ENCODE measurements around the gene CMTM5.

DNA sequence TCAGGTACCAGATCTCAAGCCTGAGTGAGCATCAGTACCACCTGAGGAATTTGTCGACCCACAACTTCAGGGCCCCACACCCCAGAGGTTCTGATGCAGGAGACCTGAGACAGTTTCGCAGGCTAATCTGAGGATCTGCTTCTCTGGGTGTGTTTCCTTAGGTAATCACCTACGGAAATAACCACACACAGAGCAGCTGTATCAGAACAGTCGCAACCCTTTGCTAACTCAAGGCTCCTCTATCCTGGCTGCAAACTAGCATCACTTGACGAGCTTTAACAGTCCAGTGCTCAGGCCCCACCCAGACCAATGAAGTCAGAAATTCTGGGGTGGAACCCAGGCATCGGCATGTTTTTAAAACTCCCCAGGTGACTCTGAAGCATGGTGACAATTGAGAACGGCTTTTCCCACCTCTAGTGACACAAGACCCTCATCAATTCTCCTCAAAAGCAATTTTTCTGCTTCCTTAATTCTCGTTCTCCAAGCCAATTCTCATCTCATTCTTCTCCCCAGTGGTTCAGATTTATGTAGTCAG lies 20.7 kb downstream of the SLC7A7 start:
- RRBS, 2 experiments, result no CpG with 5 or more reads among the region's 8 CpGs

DNA sequence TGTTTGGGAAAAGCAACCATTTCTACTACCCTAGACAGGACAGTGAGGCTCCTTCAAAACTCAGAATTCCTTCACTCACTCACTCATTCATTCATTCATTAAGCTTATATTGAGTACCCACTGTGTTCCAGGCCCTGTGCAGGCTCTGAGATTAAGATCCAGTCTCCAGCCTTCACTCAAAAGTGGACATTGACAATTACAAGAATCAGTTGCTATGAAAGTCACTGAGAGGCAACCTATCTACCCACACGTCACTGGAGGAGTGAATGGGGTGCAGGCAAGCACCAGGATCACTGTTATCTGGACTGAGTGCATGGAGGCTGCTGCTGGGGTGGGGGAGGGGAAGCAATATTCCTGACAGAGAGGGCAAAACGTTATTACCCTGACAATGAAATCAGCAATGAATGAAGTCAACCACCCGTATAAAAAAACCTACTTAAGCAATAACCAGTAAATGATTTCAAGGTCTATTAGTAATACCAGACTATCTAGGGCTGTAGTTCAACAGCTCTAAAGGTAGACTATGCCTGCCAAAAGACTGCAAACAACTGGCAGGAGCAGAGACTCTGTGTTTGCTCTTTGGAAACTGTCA lies 17.8 kb downstream of the SLC7A7 start:
- RRBS, 2 experiments, result no CpG with 5 or more reads among the region's 3 CpGs

DNA sequence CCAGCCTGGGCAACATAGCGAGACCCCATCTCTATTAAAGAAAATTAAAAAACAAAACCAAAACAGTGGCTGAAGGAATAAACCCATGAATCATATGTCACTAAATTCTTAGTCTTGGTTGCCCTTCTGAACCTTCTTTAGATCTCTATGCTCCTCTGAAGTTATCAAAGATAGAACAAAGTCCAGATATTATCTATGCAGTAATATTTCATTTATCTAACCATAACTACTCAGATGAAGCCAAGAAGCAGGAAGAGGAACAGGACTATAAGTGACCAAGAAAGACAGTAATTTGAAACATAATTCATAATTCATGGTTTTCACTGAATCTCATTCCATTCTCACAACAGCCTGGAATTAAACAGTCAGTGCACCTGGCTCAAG lies 6.6 kb downstream of the SLC7A7 start:
- RRBS, 2 experiments, result no CpG with 5 or more reads among the region's 1 CpG

- RRBS, 2 experiments, result no CpG with 5 or more reads among the region's 12 CpGs
Measured at GRCh38 chr14:22821047-22821672, 5.9 kb upstream of the SLC7A7 start.

DNA sequence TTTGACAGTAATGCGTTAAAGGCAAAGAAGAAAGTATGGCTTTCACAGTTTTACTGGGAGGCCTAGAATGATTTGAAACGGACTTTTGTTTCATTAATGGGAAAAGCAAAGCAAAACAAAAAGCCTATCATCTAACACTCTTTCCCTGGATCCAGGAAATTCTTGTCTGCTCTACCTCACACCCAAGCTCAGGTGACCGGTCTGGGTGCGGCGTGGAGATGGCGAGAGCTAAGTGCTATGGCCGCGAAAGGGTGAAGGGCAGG lies 6.4 kb upstream of the SLC7A7 start:
- RRBS, 2 experiments, result no CpG with 5 or more reads among the region's 8 CpGs

- RRBS, 2 experiments, result no CpG with 5 or more reads among the region's 21 CpGs
Measured at GRCh38 chr14:22846367-22847585, 10.4 kb downstream of the MMP14 start.

DNA sequence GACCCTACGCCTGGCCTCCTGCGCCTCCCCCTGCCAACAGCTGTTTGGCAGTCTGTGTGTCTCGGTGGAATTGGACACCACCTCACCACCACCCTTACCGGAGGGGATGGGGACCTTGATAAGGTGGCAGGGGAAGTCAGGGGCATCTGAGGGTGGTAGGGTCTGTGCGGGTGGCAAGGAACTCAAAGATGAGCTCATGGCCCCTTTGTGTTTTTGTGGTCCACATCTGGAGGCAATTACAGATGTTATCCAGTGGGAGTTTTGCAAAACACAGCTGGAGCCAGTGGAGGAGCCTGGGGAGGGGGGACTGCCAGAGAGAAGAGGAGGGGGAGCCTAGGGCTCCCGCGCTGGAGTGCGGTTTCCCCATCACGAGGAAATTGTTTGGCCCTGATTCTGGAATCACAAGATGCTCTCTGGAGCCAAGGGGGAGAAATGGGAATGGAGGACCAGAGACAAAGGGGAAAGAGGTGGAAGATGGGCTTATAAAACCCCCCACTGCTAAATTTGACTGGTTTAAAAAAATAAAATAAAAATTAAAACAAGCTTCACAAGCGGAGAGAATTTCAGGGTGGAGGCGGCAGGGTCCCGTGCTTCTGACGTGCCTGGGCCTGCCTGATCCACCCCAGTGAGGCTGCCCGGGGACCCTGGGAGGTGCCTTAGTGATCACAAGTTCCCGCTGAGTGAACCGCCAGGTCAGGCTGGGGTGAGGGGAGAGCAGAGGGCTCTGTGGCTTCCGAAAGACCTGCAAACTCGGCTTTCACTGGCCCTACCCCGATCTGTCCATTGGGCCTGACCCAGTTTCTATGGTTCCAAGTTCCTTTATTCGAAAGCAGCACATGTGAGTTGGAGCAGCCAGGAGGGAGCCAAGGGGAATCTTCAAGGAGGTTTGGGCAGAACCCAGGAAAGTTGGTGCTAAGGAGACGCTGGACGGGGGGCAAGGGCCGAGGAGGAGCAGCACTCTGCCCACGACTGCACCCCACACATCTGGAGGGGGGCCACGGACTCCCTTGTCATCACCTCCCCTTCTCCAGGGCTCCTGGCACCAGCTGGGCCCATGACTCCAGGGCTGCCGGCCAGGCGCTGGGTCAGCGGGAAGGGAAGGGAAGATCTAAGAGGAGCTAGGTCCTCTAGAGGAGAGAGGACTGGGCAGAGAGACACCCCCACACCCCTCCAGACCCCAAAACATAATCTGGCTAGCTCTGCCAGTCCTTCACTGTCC lies 12.7 kb downstream of the MMP14 start:
- RRBS, 2 experiments, result no CpG with 5 or more reads among the region's 28 CpGs

- RRBS, 2 experiments, result no CpG with 5 or more reads among the region's 16 CpGs
Measured at GRCh38 chr14:22852629-22853527, 16.5 kb downstream of the MMP14 start.

DNA sequence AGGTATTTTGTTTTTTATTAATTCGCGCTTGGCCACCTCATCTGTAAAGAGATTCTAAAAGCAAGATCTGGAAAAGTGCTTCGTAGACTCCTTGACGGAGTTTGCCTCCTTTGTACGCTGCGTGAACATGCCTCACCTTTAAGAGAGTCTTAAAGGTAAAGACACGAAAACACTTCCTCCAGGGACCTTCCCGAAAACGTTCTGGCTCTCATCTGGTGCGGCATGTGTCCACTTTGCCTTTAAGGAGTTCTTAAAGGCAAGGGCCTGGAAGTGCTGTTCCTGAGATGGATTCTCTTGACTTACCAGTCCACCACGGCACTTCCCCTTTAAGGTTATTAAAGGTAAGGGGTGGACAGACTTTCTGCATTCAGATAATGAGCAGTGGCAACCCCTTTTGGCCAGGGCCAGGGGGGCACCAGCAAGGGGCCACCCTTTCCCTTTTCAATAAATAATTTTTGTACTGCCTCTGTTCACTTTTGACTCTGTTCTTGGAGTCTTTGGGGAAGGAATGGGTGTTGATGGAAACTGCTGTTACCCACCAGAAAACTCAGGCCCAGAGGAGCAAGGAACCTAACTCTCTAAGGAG lies 4.3 kb downstream of the REM2 start:
- RRBS, 2 experiments, result no CpG with 5 or more reads among the region's 11 CpGs

DNA sequence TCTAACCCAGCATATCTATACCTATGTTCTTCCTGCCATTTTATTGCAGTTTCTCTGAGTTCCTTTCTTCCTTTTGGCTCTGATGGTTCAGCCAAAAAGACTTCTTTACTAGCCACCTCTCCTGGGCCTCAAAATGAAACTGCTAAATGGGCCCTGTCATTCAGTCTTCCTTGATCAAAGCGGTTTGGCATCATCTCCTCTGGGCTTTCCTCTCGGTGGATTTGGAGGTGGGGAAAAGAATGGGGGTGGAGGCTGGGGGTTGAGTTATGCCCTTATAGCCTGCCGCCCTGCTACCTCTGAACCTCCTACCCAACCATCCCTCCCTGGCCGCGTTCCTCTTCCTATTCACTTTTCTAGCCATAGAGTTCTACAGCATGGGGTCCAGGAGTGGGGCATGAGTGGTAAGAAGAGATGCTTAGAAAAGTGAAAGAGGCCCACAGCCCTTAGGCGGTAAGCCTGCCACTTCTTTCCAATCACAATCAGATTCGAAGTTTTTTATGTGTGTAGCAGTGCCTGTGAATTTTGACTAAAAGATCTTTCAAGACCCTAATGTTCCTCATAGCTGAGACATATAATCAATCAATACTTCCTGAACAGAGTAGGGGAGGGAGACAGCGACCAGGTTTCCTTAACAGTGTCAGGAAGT lies 2.5 kb downstream of the AJUBA start:
- RRBS, 2 experiments, result no CpG with 5 or more reads among the region's 8 CpGs

DNA sequence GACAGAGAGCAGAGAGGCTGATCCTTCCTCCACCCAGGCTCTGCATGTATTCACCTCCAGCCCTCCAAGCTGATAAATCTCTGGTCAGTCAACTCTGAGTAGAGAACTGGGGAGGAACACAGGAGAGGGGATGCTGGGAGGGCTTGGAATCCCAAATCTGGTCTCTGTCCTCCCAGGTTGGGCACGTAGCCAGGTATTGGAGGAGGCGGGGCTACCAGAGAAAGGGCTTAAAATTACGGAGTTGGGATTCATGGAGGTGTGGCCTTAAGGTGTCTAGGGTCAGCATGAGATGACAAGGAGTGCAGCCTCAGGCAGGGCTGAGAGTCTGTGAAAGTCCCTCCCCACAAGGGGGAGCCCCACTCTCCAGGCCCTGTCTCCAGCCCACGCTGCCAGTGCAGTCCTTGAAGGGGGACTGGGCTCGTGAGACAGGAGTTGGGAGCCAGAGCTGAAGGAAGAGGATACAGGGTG lies 1.3 kb downstream of the CDH24 start:
- RRBS, 2 experiments, result no CpG with 5 or more reads among the region's 5 CpGs

GRCh38 chr14:23067068-23068040 lies 10.0 kb upstream of the CDH24 start:
- RRBS, 2 experiments, result no CpG with 5 or more reads among the region's 19 CpGs

DNA sequence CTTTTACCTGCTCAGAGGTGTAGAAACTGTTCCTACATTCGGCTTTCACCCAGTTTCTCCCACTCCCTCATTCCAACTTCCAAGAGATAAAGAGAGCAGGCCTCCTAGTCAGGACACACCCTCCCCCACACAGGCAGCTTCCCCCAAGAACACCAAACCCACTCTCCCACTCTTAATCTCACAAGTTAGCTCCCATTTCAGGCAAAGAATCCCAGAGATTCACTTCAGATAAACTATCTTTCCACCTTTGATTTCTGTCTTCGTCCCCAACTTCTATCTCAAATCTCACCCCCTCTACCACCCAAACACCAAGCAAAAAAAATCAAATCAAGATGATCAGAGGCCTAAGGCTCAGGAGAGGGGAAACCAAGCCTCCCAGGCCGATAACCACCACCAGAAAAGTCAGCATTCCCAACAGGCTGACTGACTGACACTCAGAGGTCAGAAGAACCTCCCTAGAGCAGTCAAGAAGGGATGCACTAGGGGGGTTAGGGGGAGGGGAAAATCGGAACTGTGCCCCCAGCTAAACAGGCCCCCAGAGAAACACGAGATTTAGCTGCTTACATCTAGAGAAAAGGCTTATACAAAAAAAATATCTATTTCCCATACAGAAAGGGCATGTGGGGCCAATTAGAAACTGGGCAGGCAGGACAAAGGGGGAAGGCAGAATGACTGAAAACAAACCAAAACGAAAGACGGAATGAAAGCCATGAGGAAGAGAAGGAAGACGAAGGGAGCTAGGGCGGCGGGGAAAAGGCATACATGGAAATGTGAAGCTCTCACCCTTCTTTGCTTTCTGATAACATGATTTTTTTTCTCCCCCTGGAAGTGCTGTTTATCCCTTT lies 13.2 kb upstream of the CDH24 start:
- RRBS, 2 experiments, result no CpG with 5 or more reads among the region's 10 CpGs

- RRBS, 2 experiments, result no CpG with 5 or more reads among the region's 5 CpGs
Measured at GRCh38 chr14:23090386-23090825, 4.5 kb downstream of the ACIN1 start.

DNA sequence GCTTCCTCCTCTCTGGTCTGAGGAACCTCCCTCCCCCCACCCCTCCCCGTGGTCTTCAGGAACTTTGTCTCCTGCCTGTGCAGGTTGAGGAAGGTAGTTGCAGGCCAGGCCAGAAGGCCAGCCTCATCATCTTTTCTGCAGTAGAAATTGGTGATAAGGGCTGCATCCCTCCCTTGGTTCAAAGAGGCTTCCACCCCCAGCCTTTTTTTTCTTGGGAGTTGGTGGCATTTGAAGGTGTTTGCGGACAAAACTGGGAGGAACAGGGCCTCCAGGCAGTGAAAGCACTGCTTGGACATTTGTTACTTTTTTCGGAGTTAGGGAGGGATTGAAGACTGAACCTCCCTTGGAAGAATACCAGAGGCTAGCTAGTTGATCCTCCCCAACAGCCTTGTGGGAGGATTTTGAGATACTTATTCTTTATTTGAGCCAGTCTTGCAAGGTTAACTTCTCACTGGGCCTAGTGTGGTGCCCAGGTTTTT lies 3.1 kb downstream of the PABPN1 start:
- RRBS, 2 experiments, result no CpG with 5 or more reads among the region's 3 CpGs

GRCh38 chr14:23346601-23347057 lies 6.1 kb downstream of the SLC22A17 start:
- RRBS, 2 experiments, result 89 to 100% methylated on average over 1 to 3 of the region's 24 CpGs

DNA sequence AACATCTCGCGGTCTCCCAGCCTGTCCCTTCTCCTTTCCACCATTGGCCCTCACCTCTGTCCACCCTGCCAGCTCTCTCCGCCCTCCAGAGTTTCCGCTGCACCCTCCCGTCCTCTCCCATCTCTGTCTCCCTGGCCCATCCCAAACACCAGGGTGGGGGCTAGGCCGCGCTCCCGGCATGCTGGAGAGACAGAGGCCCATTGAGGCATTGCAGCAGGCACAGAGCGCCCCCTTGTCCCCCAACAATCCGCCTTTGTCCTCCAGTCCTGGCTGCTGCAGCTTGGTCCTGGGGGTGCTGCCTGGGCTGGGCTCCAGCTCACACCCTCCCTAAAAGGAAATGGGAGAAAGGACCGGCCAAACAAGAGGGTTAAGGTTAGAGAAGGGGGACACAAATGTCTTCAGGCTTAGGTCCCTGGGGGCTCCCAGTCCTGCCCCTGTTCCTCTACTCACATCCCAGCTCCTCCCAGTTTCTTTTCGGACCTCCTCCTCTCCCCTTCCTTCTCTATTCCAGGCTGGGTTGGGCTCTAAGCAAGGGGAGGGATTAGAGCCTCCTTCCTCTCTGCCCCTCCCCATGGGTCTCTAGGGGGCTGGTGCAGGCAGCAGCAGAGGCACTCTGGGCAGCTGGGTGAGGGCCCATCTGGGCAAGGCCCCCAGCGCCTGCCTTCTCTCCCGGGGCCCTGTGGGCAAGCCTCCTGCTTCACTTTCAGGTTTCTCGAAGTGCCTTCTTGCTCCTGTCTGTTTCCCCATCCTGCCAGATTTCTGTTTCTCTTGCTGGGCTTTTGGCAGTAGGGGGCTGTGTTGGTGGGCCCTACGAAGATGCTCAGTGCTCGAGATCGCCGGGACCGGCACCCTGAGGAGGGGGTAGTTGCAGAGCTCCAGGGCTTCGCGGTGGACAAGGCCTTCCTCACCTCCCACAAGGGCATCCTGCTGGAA lies at the start of gene CMTM5:
Gene CMTM5 (plus strand): TSS at position 611 of the 933 bp plus-strand sequence.
- RRBS, 2 experiments, result no CpG with 5 or more reads among the region's 22 CpGs

DNA sequence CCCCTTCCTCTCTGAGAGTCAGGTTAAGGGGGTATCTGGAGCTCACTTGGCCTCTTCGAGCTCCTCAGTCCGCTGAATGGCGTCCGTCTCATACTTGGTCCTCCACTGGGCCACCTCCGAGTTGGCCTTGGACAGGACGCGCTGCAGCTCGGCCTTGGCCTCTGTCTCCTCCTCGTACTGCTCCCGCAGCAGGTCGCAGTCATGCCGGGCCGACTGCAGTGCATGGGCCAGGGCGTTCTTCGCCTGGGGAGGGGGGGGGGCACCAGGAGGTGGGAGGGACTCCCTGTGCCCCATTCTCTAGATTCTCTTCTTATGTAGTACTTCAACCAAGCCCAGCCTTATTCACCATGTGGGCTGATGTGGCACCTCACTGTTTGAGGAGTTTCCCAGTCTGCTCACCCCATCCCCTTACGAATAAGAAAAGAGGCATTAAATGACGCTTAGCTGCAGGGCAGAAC lies 12.0 kb downstream of the CMTM5 start:
- RRBS, 2 experiments, result no CpG with 5 or more reads among the region's 17 CpGs

DNA sequence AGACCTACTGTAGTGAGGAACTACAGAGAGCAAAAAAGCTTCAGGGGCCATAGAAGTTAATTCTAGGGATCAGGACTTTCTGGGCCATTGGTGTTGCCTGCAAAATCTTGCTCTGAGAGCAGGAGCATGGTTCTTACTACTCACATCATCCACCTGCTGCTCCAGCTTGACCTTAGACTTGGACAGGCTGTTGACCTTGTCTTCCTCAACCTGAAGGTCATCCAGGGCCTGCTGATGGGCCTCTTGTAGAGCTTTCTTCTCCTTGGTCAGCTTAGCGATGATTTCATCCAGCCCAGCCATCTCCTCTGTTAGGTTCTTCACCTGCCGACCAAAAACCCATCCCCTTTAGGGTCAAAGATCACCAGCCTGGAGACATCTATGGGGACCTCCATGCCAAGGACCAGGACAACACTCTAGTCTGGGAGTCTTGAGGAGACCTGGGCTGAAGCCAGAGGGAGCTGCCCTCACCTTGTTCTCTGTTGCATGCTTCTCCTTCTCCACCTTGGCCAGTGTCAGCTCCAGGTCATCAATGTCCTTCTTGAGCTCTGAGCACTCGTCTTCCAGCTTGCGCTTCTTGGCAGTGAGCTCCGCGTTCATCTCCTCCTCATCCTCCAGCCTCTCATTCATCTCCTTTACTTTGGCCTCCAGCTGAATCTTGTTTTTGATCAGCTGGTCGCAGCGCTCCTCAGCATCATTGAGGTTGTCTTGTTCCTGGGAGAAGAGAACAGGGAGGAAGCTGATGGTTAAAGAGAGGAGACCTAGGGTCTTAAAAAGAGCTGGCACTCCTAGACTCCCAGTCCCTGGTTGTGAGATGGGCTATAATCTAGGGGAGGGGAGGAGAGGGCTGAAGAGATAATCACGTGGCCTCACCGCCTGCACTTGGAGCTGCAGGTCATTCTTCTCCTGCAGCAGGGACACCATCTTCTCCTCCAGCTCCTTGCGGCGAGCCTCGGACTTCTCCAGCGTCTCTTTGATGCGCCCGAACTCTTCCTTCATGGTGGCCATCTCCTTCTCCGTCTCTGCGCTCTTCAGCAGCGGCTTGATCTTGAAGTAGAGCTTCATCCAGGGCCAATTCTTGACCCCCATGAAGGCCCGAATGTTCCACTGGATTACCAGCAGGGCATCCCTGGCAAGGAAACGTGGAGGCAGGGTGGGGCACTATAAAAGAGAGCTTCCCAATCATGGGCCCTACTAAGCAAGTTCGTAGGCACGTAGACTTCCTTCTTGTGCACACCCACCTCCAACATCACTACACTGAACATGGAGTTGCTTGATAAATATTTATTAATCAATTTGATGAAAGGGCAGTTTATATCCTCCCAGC lies 14.4 kb downstream of the MYH6 start:
- RRBS, 2 experiments, result no CpG with 5 or more reads among the region's 23 CpGs

DNA sequence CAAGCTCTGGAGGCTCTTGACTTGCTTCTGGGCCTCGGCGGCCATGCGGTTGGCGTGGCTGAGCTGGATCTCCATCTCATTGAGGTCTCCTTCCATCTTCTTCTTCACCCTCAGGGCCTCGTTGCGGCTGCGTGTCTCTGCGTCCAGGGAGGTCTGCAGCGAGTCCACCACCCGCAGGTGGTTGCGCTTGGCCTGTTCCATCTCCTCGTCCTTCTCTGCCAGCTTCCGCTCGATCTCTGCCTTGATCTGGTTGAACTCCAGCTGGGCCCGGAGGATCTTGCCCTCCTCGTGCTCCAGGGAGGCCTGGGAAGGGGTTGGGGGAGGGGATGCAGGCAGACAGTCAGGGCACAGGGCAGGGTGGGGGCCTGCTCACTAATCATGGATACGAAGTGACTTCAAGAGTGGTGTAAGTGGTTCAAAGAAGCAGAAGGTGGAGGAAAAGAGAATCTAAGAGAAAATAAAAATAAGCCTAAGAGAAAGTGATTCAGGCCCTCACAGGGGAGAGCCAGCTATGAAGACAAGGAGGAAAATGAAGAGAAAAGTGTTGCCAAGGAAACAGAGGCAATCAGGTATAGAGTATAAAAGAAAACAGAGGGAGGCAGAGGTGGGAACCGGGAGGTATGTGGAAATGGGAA lies 8.1 kb upstream of the MYH6 start:
- RRBS, 2 experiments, result no CpG with 5 or more reads among the region's 18 CpGs

Data from NT2/D1 (cell line).